BE2C (cell line): ENCODE results near the genes SPANXB1 and SPANXA1.

DNA sequence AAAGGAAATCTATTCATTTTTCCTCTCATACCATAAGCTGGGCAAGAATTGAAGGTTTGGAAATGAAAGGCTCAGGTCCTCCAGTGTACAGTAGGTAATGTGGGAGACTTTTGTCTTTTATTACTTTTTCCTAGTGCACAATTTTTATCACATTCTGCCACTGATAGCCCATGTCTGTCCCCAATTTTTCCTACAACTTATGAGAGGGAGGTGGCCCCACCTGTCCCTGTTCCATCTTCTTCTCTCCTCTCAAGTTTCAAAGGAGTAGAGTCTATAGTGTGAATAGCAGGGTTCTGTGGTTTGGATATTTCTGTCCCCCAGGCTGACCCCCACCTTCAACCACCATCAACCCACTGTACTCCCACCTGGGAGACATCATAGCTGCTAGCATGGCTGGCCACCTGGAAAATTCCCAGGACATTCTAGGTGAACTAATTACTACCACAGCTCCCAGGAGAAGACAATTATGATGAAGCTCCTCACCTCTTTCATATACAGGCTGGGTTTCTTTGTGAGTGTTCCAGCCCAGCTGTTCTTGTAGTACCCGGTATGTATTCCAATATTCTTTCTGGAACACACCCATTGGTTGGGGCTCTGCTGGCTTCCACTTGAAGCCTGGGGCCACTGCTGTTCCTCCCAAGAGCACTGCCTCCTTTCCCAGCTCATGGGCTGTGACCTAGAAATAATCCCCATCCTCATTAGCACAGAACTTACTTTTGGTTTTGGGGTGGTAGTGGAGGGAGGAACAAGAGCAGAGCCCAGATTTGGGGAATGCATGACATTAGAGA is 17.3 kb upstream of the ETDC start:
- RRBS, result no CpG with 5 or more reads among the region's 1 CpG

- RRBS, result no CpG with 5 or more reads among the region's 5 CpGs
Observed at GRCh38 chrX:135384053-135384556, 37.6 kb upstream of the SMIM10L2A start.

GRCh38 chrX:135544338-135544771 is 23.9 kb downstream of the INTS6L start:
- RRBS, result no CpG with 5 or more reads among the region's 4 CpGs

DNA sequence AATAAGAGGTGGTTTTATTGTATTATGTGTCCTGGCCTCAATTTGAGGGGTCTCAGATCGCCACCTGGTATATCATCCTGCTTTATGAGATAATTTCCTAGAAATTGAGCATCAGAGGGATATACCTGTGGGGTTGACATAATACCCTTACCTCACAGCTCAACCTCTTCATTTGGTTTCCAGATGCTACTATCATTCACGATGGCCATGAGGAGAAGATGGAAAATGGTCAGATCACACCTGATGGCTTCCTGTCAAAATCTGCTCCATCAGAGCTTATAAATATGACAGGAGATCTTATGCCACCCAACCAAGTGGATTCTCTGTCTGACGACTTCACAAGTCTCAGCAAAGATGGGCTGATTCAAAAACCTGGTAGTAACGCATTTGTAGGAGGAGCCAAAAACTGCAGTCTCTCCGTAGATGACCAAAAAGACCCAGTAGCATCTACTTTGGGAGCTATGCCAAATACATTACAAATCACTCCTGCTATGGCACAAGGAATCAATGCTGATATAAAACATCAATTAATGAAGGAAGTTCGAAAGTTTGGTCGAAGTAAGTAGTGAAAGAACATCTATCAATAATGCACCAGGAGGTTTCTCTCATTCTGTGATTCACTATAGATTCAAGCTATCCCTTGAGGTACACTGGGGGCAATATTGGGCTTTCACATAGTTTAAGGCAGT is 59.3 kb downstream of the INTS6L start:
- RRBS, result no CpG with 5 or more reads among the region's 7 CpGs

DNA sequence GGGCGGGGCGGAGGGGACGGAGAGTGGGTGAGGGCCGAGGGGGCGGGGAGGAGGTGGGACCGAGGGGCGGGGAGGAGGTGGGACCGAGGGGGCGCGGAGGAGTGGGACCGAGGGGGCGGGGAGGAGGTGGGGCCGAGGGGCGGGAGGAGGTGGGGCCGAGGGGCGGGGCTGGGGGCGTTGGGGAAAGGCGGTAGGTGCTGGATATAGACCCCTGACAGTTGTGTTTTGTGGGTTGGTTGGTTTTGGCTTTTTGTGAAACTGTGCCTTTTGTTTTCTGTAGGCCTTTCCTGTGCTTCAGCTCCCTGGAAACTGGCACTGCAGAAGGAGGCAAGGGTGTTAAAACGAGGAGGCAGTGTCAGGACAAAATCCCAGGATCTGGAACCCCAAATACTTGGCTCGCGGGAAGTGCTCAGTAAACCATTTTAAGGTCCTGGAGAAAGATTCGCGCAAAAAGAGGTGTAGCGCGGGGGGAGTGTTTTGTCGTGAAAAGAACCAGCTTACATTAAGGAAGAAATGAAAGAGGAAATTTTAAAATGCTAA is 639 bp upstream of the MMGT1 start:
- RRBS, result no CpG with 5 or more reads among the region's 26 CpGs

- RRBS, result no CpG with 5 or more reads among the region's 7 CpGs
Observed at GRCh38 chrX:136064996-136065634, 79.9 kb downstream of the SLC9A6 start.

DNA sequence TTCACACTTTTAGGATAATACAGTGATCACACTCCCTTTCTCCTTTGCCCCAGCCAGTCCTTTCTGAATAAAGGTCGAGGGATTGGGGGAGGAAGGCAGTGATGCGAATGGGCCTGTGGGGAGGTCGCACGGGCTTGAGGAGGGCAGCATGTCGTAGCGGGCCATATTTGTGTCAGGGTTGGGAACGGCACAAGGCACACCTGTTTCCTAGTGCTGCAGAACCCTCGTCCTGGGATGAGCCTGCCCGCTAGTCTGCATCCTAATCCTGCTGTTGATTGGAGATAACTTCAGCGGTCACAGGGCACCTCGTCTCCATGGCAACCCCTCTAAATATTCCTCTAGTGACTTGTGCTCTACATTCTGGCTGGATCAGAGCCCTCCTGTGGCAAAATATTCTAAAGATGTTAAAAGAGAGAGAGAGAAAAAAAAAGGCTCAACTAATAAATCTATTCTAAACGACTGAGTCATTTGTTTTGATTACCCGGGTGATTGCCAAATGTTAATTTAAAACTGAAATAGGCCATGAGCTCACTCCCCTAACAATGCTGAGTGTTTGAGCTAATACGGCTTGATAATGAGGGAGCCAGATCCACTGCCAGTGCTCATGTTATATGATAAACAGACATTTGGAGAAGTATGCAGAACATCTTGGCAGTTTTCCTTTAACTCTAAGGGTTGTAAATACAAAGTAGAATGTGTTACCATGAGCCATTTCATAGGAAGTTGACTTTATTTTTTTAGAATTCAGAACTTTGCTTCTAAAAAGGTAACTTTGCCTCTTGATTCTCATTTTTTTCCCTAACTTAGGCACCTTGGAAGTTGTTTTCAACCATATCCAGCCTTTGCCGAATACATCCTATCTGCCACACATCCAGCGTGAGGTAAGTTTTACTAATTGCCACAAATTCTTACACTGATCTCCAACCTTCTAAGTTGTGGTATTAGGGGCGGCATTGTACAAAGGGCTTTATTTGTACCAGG is 27.5 kb upstream of the FHL1 start:
- RRBS, result no CpG with 5 or more reads among the region's 17 CpGs

- RRBS, result no CpG with 5 or more reads among the region's 3 CpGs
Observed at GRCh38 chrX:136197670-136198153, 865 bp downstream of the FHL1 start.

- RRBS, result no CpG with 5 or more reads among the region's 14 CpGs
Observed at GRCh38 chrX:136207728-136208370, 11.0 kb downstream of the FHL1 start.

DNA sequence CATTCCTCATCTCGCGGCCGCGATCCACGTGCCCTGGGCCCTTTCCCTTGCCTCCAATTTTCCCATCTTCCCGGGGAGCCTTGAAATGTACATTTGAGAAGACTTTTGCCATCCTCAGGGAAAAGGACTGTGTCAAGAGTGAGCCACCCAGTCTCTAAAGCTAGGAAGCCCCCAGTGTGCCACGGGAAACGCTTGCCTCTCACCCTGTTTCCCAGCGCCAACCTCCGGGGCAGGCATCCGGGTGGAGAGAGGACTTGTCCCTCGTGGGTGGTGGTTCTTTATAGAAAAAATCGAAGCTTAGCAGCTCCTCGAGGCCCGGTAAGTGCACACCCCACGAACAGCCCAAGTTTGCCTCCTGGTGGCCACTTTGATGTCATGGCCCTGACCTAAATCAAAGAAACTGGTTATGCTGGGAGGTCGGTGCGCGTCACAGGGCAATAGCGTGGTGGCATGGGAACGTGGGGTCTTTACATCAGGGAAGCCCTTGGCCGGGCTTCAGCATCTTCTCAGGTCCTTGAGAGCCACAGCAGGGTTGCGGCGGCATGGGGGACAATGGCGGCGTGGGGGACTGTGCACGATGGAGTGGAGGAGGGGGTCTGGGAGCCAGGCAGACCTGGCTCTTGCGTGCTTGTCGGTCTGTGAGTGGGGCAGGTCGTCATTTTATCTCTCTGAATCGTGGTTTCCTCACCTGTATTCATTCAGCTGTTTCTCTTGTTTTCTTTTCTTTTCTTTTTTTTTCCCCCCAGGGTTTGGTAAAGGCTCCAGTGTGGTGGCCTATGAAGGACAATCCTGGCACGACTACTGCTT is 12.5 kb downstream of the FHL1 start:
- RRBS, result 30% methylated on average over 5 of the region's 32 CpGs

DNA sequence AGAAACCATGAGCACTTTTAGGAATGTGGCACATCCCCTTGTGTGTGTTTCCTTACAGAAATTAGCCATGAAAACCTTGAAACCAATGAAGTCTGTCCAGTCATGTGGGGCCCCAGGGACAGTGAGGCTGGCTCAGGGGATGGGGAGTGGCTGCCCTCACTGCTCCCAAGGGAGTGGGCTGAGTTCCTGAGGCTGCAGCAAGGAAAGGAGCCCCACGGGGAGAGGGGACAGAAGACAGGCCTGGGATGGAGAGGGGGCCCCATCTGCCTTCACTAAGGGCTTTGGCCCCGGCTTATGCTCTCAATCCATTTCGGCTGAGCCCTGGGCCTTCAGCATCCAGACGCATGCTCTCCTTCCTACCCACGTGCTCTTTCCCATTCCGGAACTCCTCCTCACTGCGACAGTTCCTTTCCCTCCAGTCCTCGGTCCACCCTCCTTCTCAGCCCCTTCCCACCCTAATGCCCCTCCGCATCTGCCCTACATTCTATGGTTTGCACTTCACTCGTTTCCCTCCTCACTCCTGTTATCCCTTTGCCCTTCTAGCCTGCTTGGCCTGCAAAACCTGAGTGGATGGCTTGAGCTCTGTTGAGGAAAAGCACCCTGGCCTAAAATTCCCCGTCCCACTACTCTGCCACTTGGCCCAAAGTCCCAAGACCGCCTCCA is 15.5 kb downstream of the FHL1 start:
- RRBS, result 82% methylated on average over 4 of the region's 12 CpGs

GRCh38 chrX:136273863-136274407 is 22.7 kb upstream of the MAP7D3 start:
- RRBS, result no CpG with 5 or more reads among the region's 1 CpG

GRCh38 chrX:137563277-137563604 is 2.7 kb upstream of the ZIC3 start:
- RRBS, result 21% methylated on average over 2 of the region's 11 CpGs

- RRBS, result no CpG with 5 or more reads among the region's 3 CpGs
Observed at GRCh38 chrX:139796119-139796480, 88.1 kb upstream of the MCF2 start.

GRCh38 chrX:139798541-139799005 is 90.6 kb upstream of the MCF2 start:
- RRBS, result no CpG with 5 or more reads among the region's 4 CpGs

DNA sequence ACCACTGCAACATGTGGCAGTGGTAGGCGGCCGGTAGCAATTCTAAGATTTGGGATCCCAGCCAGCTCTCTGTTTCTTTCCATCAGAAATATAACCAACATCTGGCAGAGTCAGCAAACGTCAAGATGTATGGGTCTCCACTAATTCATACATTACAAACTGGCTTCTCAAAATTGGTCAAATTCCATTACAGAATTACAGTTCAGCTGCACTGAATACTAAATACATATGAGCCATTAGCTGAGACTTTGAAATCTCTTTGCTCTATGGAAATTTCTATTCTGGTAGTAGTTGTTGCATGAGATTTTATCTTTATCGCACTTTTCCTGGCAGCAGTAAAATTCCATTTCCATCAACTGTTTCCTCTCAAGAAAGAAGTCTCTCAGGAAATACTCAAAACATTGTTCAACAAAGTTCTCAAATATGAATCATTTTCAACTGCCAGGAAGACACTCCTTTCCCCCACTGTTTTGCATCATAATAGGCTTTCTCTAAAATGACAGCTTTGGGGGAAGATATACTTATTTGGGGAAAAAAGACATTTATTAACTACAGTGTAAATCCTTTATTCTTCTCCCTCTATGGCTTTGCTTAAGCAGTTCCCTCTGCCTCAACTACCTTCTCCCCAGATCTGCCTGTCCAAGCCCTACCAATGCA is 51.3 kb downstream of the ATP11C start:
- RRBS, result no CpG with 5 or more reads among the region's 4 CpGs

GRCh38 chrX:139933360-139933865 is 560 bp upstream of the ATP11C start:
- RRBS, result no CpG with 5 or more reads among the region's 20 CpGs

DNA sequence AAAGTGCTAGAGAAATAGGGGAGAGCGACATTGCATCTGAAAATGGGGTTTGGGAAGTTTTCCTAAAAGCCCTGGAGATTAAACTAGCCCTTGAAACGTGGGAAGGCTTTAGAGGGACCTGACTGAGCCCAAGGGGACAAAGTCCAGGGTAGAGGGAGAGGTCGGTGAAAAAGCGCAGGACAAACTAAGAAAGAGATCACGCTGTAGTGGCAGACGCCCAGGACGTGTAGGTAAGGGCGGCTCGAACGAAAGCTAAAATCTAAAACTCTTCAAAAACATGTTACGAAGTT is 1.0 kb upstream of the ATP11C start:
- RRBS, result no CpG with 5 or more reads among the region's 11 CpGs

- RRBS, result no CpG with 5 or more reads among the region's 6 CpGs
Observed at GRCh38 chrX:141002506-141002748, at the start of gene SPANXB1. Gene SPANXB1, plus strand, starts transcription at chrX:141002594.

- RRBS, result no CpG with 5 or more reads among the region's 8 CpGs
Observed at GRCh38 chrX:141584612-141584912, at the start of gene SPANXA1. Gene SPANXA1, minus strand, starts transcription at chrX:141584738.